NB4 (cell line): ENCODE measurements around the genes DSC1, GAREM1 and MAPRE2.

GRCh38 chr18:30682411-30682850 lies 360.1 kb downstream of the DSC3 start:
- RRBS: no CpG with 5 or more reads among the region's 2 CpGs

DNA sequence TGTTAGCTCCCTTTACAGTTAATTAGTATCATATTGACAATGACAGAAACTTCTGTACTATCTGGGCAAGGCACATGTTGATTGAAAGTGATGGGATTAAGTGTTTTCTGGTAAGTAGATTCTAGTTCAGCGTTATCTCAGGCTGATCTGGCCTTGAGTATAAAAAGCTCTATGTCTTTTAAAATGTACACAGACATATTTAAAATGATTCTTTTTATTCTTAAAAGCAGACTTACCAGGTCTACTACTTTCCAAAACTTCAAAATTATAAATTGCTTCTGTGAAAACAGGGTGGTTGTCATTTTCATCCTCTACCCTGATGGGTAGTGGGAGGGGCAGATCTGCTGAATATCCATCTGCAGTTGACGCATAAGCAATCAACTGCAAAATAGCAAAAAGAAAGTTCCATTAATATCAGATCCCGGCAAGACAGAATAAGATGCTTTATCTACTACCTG lies 18.4 kb downstream of the DSC3 start:
- RRBS: no CpG with 5 or more reads among the region's 3 CpGs

- RRBS: no CpG with 5 or more reads among the region's 2 CpGs
These were observed 13.1 kb downstream of the DSC3 start for GRCh38 chr18:31029427-31029850.

DNA sequence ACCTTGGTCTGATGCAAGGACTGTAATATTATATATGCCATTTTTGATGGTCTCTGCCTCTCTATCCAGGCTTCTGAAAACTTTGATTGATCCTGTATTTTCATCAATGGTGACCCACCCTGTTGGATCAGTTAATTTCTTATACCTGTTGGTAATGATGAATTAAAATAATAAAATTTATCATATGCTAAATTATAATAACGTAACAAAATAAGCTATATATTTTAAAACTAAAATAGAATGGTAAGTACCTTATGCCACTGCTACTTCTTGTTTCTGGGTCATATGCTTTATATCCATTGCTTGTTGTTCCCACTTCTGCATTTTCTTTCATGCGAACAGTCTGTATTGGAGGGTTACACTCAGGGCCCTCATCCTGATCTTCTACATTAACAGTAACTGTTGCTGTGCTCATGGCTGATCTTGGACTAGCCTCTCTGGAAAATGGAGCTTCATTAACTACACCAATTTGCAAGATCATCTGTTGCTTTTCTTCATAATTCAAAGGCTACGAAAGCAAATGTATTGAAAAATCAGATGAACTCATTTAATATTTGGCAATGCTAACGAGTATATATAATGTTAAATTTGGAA lies 22.3 kb downstream of the DSC2 start:
- RRBS: no CpG with 5 or more reads among the region's 4 CpGs

DNA sequence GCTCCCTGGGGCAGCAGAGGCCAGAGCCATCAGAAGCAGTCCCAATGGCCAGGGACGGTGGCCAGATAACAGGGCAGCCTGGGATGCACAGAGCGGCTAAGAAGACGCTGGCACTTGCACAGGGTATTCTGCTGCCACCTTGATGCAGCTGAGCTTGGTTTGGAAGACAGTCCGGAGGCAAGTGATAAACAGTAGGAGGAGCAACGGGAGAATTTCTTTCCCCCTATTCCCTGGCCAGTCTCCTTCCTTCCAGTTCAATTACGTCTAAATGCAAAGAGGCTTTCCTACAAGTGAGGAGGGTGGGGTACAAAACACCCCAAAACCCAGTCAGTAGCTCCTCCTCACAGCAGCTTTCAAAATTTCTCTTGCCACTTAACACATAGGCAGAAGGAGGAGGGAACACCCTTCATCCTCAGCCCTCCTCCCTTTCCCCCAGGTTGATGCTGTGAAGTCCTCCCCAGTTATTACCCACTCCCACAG lies at the start of gene DSC1:
TSS of gene DSC1 (minus strand) at position 292 of the 480 bp plus-strand sequence.
- RRBS: no CpG with 5 or more reads among the region's 6 CpGs

GRCh38 chr18:31241596-31242552 lies 76.1 kb upstream of the DSG1 start:
- RRBS: no CpG with 5 or more reads among the region's 4 CpGs

DNA sequence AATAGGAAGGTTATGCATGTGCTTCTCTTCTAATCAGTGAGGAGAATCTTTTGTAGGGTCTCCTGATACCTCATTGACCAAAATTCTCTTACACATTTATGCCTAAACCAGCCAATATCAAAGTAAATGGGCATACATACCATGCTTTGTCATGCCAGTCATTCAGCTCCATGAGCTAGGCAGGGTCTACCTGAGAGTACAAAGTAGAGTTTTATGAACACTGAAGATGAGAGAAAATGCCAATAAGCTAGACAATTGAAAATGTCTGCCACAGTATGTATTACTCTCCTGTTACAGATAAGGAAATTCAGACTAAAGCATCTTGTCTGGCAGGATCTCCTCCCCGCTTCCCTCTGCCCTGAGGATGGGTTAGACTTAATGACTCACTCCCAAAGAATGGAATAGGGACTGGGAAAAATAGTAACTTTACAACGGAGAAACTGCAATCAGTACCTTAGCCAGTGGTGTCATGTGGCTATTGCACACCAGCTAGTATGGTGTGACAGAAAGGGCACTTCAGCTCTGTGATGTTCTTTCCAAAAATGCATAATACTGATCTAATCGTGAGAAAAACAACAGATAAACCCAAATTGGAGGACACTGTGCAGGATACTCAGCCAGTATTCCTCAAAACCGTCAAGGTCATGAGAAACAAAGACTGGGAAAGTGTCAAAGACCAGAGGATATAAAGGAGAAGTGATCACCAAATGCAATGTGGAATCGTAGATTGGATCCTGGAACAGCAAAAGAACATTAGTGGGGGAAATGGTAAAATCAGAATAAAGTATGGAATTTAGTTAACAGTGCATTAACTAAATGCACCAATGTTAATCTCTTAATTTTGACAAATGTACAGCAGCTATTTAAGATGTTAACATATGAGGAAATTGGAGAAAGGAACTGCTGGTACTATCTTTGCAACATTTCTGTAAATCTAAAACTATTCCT lies 15.6 kb downstream of the DSG2 start:
- RRBS: no CpG with 5 or more reads among the region's 5 CpGs

- RRBS: no CpG with 5 or more reads among the region's 4 CpGs
These were observed 28.9 kb upstream of the TTR start for GRCh38 chr18:31562865-31563162.

DNA sequence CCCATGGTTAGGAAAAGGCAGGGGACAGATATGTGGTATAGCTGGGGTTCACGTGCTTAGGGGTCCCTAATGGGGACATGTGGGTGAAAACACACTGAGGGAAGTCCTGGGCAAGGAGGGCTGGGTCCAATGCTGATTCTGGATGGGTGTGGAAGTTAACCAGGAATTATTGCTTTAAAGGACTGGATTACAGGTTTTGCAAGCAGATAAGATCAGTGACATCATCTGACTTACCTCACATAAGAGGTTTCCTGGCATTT lies 31.2 kb downstream of the RNF125 start:
- RRBS: no CpG with 5 or more reads among the region's 1 CpG

- RRBS: no CpG with 5 or more reads among the region's 4 CpGs
These were observed 5.0 kb upstream of the RNF138 start for GRCh38 chr18:32086675-32087067.

DNA sequence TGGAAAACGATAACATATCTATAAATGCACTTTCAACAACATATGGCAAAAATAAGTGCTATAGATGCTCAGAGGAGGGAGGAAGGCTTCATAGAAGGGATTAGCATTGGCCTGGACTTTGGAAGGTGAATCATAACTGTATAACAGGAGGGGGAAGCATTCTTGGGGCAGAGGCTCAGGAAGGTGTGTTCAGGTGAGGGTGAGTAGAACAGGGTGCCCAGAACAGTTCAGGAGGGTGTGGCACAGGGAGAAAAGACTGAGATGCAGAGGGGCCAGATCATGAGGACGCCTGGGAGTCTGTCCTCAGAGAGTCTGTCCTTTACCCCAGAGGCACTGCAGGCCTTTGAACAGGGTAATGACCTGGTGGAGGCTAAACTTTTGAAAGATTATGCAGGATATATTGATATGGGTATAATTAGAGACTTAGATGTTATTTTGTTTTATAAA lies 29.3 kb upstream of the MEP1B start:
- RRBS: no CpG with 5 or more reads among the region's 2 CpGs

GRCh38 chr18:32308752-32309283 lies 119.0 kb downstream of the MEP1B start:
- RRBS: no CpG with 5 or more reads among the region's 3 CpGs

DNA sequence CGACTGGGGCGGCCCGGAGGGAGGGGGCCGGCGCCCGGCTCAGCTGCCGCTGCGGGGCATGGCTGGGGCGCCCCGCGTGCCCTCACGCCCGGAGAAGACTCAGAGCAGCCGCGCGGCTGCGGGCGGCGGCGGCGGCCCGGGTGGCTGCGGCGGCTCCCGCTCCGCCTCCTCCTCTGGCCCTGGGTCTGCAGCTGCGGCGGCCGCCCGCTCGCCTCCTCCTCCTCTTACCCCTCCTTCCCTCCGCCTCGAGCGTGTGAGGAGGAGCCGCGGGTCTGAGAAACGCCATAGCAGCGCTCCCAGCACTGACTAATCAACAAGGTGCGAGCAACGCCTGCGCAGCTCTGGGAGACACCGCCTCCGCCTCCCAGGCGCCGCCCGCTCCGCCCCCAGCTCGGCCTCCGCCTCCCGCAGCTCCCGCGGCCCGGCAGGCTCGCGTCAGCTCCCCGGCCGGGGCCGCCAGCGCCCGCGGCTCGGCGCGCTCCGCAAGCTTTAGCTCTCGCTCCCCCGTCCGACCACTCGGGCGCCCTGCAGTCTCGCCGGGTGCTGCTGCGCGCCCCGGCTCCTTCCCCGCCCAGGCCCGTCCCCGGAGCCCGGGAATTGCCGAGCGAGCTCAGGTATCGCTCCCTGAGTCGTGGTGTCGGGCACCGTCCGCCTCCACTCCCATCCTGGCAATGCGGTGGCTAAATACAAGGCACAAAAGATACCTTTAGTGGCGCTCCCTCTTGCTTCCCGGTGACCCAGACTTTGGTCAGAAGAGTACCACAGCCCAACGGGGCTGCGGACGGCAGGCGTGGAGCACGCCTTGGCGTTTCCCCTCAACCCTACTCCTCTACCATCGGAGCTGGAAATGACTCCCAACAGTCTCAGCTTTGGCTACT lies at the start of gene GAREM1:
TSS of gene GAREM1 (minus strand) at position 308 of the 878 bp plus-strand sequence.
- RRBS: 2% methylated on average over 32 of the region's 96 CpGs

DNA sequence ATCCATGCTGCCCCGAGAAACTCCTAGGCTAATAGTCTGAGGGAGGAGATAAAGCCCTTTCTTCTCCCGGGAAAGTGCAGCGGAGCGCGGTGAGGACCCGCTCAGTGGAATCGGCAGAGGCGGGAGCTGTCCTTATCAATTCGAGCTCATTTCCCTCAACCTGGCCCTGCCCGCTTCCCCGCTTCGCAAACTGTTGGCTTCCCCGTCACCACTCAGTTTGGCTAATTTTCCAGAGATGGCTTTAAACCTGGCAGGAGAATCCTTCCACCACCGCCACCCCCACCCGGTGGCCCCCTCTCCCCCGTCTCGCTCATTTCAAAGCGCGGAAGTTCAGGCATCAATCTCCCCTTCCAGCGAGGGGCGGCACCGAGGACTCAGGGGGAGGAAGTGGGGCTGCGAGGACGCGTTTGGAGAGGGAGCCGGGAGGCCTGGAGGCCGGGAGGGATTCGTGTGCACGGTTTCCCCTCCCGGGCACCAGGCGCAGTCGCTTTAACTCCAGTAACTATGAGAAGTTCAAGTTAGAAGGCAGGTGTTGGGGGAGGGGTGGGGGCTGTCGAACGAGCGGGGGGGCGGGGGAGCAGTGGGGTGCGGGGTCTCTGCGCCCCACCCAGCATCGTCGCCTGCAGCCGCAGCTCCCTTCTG lies 1.5 kb downstream of the KLHL14 start:
- RRBS: no CpG with 5 or more reads among the region's 41 CpGs

DNA sequence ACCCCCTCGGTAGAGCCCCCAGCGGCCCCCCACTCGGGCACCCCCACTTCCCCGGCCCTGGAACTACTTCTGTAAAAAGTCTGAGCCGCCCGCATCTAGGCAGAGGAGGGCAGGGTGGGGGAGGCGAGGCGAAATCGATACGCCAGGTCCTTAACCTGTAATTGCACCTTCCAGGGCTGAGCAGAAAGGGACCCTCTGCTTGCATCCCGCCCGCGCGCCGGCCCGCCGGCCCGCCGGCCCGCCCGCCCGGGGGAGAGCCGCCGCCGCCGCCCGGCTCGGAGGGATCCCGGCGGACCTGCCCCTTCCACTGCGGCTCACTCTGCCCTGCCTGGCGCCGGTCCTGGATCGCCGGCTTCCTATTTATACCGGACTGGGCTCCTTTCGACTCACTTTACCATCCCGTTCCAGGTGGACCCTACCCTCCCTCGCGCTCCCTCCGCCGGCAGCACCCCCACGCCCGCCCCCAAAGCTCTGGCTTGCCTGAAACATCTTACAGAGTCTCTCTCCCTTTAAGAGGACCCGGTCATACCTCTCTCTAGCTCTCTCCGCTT lies 868 bp downstream of the KLHL14 start:
- RRBS: 77% methylated on average over 15 of the region's 46 CpGs

DNA sequence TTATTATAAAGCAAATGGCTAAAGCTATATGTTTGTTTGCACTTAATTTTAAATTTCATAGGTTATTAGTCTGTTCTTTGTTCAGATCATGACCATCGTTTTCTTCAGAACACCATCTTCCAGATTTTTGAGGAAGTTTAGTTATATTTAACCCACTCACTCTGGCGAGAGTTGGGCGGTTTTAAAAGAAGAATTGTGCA lies 214.8 kb upstream of the DTNA start:
- RRBS: no CpG with 5 or more reads among the region's 3 CpGs

GRCh38 chr18:34772871-34773306 lies 62.8 kb downstream of the DTNA start:
- RRBS: no CpG with 5 or more reads among the region's 2 CpGs

GRCh38 chr18:34976091-34976656 lies 65.0 kb upstream of the MAPRE2 start:
- RRBS: no CpG with 5 or more reads among the region's 11 CpGs

GRCh38 chr18:35040913-35041960 lies at the start of gene MAPRE2:
Gene MAPRE2 (plus strand): TSS chr18:35041413.
- RRBS: 1% methylated on average over 7 of the region's 58 CpGs

GRCh38 chr18:35466536-35467374 lies 31.0 kb downstream of the INO80C start:
- RRBS: no CpG with 5 or more reads among the region's 13 CpGs